Thoracic aorta endothelial cell (primary cell): Measurements from ENCODE around the gene ERLEC1.

DNA sequence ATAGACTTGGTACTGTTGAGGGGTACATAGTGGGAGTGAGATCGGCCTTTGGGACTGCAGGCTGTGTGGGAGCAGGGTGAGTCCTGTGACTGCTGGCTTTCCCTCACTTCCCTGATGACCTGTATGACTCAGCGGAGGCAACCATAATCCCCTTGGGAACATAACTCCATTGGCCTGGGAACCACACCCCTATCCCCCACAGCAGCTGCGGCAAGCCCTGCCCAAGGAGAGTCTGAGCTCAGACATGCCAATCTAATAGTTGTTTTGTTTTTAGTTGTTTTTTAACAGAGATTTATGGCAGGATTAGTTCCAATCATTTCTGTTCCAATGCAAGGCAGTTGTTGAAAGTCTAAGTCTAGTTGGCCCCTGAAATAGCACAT is 414.1 kb upstream of the CHAC2 start:
- CAGE, long polyA plus RNA, result no peak

GRCh38 chr2:53786287-53786784 is 417 bp downstream of the ASB3 start:
- CAGE, long polyA plus RNA, result no peak

- CAGE, long polyA plus RNA, result no peak
Measured at GRCh38 chr2:53786785-53787673, at the start of gene ERLEC1. TSS of gene ERLEC1 (plus strand) at chr2:53787044.

DNA sequence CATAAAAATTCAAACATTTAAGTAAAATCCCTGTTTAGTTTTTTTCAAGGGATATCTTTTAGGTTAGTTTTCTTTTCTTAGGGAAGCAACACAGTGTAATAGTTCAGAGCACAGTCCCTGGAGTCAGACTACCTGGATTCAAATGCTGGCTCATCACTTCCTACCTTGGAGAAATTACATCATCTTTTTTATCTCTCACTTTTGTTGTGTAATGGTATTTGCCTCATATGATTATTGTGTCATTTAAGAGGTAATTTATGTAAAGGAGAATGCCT is 26.2 kb downstream of the ERLEC1 start:
- CAGE, long polyA plus RNA, result no peak

GRCh38 chr2:54020865-54021366 is 50.0 kb downstream of the ACYP2 start:
- CAGE, long polyA plus RNA, result no peak

DNA sequence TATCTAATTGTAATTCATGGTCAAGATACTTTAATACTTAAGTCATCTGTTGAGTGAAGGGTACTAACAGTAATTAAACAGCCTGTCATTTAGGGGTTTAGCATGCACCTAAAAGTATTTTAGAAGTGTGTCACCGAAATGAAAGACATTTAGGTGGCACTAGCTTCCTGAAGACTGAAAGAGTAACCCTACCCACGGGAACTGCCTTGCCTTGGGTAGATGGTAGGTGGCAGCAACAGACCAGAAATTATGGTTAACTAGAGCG is 135.9 kb downstream of the ACYP2 start:
- CAGE, long polyA plus RNA, result no peak

GRCh38 chr2:54370434-54370956 is 39.8 kb downstream of the C2orf73 start:
- CAGE, long polyA plus RNA, result no peak

GRCh38 chr2:54377786-54378038 is 47.0 kb downstream of the C2orf73 start:
- CAGE, long polyA plus RNA, result no peak

DNA sequence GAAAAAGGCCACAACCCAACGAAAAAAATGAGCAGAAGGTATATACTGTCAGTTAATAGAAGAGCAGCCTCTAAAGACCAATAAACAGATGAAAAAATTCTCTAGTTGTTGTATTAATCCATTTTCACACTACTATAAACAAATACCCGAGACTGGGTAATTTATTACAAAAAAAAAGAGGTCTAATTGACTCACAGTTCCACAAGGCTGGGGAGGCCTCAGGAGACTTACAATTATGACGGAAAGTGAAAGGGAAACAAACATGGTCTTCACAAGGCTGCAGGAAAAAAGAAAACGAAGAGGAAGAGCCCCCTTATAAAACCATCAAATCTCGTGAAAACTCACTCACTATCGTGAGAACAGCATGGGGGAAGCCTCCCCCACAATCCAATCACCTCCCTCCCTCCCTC is 61.8 kb upstream of the SPTBN1 start:
- CAGE, long polyA plus RNA, result no peak

- CAGE, long polyA plus RNA, result no peak
Measured at GRCh38 chr2:54415784-54417170, 39.9 kb upstream of the SPTBN1 start.

- CAGE, long polyA plus RNA, result no peak
Measured at GRCh38 chr2:54429582-54430330, 26.4 kb upstream of the SPTBN1 start.

DNA sequence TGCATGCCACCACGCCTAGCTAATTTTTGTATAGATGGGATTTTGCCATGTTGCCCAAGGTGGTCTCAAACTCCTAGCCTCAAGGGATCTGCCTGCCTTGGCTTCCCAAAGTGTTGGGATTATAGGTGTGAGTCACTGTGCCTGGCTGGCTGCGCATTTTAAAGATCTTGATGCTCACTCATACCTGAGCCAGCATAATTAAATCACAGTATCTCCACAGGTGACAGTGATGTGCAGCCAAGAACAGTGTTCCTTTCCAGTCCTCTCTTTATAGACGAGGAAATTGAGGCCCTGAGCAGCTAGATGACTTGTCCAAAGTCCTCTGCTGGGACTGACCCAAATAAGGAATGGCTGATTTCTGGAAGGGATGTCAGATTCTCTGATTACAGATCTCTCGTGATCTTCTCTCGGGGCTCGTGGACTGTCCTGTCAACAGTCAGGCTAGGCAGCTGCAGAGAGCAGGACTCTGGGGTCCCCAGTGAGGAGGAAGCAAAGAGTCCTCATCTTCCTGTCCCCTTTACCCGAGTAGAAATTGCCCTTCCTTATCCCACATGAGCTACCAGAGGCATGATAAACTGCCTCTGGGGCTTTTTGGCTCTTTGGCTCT is 44.7 kb downstream of the SPTBN1 start:
- CAGE, long polyA plus RNA, result no peak

DNA sequence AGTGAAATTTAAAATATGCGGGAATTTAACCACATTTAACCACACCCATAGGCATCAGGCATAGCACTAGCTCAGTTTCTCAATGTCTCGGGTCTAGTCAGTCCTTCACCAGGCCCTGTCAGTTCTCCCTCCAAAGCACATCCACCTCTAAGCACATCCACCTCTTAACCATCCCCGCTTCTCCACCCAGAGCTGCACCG is 68.1 kb downstream of the SPTBN1 start:
- CAGE, long polyA plus RNA, result no peak

GRCh38 chr2:54569690-54570526 is 113.8 kb downstream of the SPTBN1 start:
- CAGE, long polyA plus RNA, result no peak

- CAGE, long polyA plus RNA, result no peak
Measured at GRCh38 chr2:54575458-54576086, 119.4 kb downstream of the SPTBN1 start.

DNA sequence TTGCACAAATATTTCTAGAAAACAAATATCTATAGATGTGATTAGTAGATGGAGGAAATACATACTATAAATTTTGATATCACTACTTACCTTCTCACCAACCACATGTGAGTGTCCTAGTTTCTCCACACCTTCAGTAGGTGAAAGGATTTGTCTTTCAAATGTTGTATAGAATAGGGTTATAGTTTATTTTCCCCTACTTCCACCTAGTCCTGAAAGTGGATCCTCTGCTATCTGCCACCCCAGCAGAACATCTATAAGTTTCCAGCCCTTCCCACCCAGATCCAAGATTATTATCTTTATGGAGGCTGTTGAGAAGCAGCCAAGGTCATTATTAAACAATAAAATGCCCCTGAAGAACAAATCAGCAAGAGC is 128.2 kb downstream of the SPTBN1 start:
- CAGE, long polyA plus RNA, result no peak

DNA sequence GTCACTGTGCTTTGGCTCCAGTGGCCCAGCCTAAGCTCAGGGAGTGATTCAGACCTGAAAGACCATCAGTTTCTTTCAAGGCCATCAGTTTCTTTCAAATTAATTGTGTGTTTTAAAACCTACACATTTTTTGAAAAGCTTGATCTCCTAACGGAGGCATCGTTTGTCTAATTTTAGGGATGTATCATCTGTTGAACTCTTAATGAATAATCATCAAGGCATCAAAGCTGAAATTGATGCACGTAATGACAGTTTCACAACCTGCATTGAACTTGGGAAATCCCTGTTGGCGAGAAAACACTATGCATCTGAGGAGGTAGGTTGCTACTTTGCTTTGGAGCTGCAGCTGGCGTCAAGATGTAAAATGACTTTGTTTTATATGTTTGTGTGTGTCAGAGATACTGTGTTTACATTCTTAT is 68.6 kb upstream of the EML6 start:
- CAGE, long polyA plus RNA, result no peak

DNA sequence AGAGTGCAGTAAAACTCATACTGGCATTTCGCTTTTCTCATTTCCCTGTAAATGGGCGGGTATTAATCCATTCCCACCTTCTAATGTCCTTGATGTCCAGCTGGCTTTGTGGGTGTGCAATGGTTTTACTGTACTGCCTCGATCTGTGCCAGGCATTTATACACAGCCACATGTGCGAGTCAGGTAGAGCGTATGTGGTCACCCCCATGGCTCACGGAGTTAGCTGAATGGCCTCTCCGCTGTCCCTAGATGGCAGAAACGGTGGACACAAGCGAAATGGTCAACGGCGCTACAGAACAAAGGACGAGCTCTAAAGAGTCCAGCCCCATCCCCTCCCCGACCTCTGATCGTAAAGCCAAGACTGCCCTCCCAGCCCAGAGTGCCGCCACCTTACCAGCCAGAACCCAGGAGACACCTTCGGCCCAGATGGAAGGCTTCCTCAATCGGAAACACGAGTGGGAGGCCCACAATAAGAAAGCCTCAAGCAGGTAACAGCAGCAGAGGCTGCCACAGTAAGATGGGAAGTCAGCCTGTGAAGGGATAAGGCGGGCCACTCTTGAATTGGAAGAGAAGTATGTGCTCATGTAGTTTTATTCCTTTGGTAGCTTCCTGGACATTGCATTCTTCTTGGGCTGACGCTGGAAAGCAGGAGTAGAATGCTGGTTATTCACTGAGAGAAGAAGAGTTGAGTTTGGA is 59.1 kb upstream of the EML6 start:
- CAGE, long polyA plus RNA, result no peak

DNA sequence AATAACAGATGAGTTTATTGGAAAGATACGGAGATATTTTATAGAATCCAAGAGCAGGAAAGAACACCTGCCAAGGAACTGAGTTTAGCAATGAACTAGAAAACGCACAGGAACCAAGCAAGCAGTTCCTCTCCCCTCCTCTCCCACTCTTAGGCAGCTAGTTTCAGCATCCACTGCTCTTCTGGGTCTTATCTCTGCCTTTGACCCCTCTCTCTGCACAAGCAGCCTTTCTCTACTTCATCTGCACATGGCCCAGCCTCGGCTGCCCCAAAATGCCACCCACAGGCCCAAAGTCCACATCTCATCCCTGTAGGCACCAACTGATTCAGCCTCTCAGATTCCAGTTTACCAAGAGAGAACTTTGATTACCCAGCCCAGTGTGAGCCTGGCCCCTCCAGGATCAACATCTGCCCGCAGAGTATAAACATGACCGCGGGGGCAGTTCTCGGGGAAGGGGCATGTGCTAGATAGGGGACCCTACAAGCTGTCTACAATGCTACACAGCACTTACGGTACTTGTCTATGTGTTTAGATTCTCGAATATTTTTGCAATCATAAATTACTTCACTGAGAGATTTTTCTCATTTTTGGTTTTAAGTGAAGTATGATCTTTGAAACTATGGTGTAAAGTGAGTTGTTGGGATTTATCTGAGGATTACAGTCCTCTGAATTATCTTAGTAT is 141.7 kb downstream of the RTN4 start:
- CAGE, long polyA plus RNA, result no peak

DNA sequence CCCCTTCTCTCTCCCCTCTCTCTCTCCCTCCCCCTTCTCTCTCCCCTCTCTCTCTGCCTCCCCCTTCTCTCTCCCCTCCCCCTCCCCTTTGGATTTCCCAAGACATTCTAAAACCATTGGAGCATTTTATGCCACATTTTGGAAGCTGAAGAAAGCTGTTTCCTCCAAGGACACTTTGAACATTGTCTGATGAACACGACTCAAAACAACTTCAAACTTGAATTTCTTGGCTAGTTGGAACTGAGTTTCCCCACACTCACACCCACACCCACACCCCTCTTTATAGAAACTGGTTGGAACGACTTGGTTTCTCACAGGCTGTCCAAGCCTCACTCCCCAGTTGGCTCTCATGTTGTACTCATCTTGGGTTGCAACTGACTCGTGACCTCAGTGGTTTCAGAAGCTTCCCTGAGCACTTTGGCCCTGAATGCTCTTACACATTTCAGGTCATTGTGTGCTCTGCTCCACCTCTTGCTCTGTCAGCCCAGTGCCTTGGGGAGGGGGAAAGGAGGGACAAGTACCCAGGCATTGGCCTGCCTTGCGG is 105.0 kb downstream of the RTN4 start:
- CAGE, long polyA plus RNA, result no peak